OCI-LY7 (cell line): ENCODE measurements around the gene GNG10.

- PRO-cap: bidirectional peak, plus-strand start at chr9:109914920, minus-strand start at chr9:109914560
- RAMPAGE, long total RNA: no peak
Measured at GRCh38 chr9:109914410-109914764, 134.4 kb downstream of the PALM2AKAP2 start.

GRCh38 chr9:109922519-109922978 is 142.6 kb downstream of the PALM2AKAP2 start:
- PRO-cap: no peak
- RAMPAGE, long total RNA: no peak

DNA sequence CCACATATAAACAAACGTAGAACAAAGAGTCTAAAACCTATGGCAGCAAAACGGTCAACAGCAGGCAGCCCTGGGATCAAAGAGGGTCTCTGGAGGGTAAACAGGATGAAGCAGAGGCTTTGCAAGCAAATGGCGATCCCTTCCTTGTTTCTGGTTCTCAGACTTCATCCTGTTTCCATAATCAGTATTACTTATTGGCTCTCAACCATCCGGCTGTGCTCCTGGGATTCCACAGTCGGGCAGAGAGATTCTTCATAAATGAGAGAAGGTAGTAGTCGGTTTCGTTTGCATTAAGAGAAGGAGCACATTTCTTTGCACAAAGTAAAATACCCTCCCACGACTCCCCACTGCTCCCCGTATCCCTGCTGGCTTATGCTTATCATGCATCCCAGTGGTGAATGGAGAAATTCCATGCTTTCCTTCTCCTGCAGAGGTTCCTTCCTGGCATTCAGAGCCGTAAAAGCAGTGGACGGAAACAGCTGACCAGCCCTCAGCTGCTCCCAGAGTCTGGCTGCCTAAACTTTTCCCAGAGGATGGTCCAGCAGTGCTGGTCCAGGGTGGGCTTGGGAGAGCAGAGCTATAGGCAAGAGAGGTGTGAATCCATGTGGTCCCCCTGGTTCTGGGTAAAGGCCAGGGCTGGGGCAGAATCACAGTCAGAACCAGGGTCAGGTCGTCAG is 93.2 kb downstream of the C9orf152 start:
- PRO-cap: no peak
- RAMPAGE, long total RNA: no peak

- PRO-cap: no peak
- RAMPAGE, long total RNA: no peak
Measured at GRCh38 chr9:110254359-110254997, 1.8 kb downstream of the TXN start.

DNA sequence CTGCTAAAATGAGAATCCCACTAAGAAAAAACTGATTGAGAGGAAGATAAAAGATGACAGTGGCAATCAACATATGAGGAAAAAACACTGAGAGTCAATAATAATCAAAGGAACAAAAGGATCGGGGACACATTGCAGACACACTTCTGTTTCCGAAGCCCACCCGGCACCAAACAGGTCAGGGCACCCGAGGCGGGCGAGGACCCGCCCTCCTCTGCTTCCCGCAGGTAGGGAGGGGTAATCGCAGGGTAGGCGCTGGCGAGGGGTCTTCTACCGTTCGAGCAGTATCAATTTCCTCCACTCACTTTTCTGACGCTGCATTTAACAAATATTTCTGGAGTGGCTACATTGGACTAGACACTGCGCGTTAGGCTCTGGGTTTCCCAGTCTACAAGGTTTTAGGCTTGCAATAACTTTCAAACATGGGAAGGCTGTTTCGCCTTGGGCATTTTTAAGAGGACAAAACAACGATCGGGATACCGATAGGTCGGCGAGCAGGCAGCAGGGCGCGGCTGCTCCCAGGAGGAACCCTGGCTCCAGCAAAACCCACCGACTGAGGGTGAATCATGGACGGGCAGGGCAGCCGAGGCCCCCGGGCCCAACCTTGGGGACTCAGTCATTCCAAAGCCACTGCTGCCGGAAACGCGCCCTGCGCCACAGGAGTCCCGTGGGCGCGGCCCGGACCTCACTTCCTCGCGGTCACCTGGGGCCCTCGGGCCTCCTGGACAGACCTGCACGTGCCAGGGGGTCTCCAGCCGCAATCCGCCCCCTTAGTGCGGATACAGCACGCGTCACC is 1.1 kb downstream of the TXN start:
- PRO-cap: unidirectional peak, plus-strand start at position 688 of the sequence
- RAMPAGE, long total RNA: no peak

- PRO-cap: no peak
- RAMPAGE, long total RNA: no peak
Measured at GRCh38 chr9:110443444-110443960, 105.8 kb upstream of the TXNDC8 start.

GRCh38 chr9:110968329-110969045 is 69.8 kb downstream of the LPAR1 start:
- PRO-cap: no peak
- RAMPAGE, long total RNA: no peak

DNA sequence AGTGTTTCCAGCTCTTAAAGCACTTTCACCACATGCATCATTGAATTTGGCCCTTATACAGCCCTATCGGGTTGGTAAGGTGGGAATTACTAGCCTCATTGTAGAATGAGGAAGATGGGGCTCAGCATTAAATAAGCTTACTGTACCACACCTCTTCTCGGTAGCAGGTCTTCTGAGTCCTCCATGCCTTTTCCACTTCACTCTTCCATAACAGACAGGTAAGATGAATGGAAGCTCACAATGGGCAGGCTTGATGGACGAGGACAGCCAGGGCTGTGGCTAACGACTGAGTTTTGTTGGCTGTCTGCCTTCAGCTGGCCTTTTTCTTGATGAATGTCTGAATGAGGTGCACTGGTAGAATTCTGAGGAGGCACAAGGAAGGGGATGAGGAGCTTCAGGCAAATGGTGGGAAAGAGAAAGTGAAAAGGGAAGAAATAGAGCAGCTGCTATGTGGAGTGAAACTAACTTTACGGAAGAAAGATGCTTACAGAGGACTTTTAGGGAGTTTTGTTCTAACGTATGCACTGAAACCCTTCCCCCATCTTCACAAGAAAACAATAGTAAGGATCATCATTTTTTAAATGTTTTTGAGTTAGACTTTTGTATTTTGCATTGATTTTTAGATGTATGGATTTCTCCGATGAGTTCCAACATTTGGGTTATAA is 45.4 kb downstream of the OR2K2 start:
- PRO-cap: no peak
- RAMPAGE, long total RNA: no peak

DNA sequence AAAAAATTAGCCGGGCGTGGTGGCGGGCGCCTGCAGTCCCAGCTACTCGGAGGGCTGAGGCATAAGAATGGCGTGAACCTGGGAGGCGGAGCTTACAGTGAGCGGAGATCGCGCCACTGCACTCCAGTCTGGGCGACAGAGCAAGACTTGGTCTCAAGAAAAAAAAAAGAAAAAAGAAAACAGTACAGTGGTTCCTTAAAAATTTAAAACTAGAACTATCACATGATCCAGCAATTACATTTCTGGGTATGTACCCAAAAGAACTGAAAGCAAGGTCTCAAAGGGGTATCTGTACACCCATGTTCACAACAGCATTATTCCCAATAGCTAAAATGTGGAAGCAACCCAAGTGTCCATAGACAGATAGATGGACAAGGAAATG is 2.8 kb downstream of the ECPAS start:
- PRO-cap: no peak
- RAMPAGE, long total RNA: no peak

DNA sequence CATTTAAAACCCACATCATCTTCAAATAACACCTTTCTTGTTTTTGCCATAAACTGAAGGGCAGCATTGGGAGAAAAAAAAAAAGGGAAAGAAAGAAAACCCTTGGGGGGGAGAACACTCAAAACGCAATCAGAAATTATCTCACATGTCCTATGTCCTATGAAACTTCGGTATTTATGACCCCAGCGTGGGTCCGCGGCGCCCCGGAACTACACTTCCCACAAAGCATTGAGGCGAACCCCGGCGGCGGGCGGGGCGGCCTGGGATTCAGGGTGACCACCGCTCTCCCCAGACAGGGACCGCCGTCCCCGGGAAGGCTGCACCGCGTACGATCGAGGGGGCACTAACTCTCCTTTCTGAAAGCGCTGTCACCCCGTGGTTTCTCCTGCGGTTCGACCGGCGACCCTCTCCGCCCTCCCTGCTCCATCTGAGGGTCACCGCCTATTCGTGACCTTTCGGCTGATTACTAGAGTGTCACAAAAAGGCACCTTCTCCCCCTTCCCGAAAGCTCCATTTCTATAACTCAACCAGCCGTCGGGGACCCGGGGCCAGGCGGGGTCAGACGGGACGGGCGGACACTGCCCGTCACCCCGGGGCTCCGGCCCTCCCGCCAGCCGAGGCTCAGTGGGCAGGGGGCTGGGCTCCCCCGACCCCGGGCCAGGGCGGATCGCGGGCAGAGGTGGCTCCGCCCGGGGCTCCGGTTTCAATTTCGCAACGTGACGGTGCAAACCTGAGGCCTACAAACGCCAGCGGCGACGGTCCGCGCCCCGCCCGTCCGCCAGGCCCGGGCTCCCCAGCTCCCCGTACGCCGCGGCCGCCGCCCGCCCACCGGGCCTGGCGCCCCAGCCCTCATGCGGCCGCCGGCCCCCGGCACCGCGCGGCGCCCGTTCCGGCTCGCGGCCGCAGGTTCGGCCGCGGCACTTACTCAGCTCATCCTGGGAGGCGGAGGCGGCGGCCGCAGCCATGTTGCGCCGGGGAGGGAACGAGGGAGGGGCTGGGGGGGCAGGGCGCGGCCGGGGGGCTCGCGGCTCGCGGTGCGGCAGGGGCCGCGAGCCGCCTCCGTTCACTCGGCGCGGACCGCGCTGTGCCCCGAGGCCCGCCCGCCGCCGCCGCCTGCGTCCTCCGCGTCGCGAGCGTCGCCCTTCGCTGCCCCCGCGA is 1.2 kb downstream of the ECPAS start:
- PRO-cap: bidirectional peak, plus-strand start at position 295 of the sequence, minus-strand start at position 178 of the sequence; bidirectional peak, plus-strand start at position 742 of the sequence, minus-strand start at position 616 of the sequence; bidirectional peak, plus-strand start at position 1,005 of the sequence, minus-strand start at position 937 of the sequence
- RAMPAGE, long total RNA: no peak

DNA sequence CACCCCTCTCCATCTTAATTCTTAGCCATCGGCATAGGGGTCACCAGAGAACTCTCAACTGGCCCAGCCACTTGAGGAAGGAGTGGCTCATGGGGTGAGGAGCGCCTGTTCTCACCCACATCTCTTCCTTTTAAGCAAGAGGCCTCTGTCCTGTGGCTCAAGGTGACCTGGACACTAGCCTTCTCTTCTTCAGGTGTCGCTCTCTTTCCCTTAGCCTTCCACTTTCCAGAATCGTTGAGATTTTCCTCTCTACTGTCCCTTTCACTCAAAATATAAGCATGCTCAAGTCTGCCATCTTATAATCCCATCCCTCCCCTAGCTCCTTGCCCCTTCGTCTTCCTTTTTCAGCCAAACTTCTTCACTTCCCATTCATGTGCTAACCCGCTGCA is 13.2 kb downstream of the PTGR1 start:
- PRO-cap: no peak
- RAMPAGE, long total RNA: no peak

- PRO-cap: no peak
- RAMPAGE, long total RNA: no peak
Measured at GRCh38 chr9:111610656-111611275, 11.3 kb upstream of the PTGR1 start.

DNA sequence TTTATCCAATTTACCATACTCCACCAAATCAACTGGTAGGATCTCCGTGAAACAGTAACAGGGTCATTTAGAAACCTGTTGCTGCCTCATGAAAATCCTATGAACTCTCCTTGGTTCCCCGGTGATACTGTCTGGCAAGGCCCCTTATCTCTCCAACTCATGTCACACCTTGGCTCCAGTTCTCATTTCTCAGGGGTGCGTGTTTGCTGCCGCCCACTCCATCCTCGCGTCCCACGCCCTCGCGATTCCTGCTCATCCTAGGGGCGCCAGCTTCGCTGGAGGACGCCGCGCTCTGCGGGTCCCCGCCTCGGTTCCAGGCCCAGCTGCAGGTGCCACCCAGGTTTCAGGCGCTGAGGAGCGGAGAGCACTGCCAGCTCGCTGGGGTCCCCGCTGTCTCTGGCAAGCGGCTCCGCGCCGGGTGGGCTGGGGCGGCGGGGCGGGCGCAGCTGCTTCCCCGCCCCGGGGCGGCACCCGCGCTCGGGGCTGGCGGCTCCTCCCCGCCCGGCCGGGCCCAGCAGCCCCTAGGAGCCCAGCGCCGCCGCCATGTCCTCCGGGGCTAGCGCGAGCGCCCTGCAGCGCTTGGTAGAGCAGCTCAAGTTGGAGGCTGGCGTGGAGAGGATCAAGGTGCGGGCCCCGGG is at the start of gene GNG10:
TSS of gene GNG10 (plus strand) at position 514 of the 638 bp plus-strand sequence.
- PRO-cap: bidirectional peak, plus-strand start at position 514 of the sequence, minus-strand start at position 398 of the sequence
- RAMPAGE, long total RNA: start-site peak on the plus strand centred at position 526 of the sequence, 47 bp wide, 371 and 61 reads in 2 replicates

DNA sequence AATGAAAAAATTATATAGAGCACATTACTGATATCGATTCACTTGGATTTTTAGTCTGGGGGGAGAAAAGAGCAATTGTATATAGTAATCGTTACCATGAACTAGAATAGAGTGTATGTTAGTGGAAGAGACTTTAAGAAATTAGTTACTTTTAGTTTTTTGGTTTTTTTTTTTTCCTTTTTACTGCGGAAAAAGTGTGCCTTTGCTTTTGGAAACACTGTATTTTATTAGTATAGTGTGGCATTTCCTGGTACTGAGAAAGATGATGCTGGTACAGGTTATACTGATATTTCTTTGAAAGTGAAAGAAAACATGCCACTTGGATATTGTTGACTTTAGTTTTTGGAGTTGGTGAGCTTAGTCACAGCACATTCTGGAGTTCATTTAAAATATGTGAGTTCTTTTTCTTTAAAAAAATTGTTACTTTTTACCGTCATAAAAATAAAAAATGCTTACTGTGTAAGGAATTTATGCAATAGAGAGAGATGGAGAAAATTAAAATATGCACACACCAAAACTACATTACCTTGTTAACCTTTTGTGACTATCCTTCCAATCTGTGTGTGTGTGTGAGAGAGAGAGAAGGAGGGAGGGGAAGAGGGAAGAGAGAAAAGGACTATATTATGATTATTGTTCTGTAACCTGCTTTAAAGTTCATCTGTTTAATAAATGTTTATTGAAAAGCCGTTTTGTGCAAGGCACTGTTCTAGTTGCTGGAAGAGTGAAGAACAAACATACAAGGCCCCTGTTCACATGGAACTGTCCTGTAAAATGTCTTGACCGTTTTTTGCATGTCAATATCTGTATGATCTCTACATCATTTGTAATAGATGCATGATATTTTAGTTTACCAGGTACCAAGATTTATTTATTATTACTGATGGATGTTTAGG is 1.9 kb downstream of the UGCG start:
- PRO-cap: no peak
- RAMPAGE, long total RNA: no peak

- PRO-cap: no peak
- RAMPAGE, long total RNA: no peak
Measured at GRCh38 chr9:111899971-111900418, 3.4 kb downstream of the UGCG start.

DNA sequence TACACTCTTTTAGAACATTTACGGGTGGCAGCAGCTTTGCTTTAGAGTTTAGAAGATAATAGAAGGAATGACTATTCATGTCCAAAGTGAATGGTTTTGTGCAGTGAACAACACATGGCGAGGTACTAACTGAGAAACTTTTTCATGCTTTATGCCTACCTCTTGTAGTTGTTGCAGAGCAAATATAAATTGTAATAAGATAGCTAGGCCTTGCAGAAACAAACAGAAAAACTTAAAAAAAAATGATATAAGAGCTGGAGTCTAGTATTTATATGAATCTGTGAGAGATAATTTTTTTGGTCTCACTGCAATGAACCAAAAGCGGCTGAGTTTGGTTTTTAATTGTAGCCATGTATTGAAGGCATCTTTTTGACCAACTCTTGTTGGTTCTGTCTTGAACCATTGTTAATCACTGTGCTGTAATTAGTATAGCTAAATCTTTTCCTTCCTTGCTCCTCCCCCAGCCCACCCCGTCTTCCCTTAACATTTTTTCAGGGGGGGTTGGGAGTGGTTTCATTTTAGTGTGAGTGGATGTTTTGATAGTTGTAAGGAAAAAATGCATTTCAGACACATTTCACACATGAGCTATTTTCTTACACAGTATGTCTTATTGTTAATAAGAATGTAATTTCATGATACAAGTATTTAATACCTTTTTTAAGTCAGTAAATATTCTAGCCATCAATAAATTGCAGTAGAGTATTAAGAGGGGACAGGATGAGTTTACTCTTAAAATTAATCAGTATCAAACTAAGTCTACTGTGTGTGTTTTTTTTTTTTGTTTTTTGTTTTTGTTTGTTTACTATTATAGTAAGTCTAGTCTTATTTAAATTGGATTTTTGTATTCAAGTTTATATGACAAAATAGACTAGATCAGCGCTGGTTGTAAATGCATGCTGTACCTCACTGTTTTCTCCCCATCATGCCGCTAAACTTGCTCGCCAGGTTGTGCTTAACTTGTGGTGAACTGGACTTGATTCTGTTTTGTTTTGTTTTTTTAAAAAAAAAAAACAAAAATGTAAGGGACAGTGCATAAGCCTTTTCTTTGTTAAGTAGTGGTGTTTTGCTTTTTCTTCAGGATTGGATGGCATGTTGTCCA is 37.1 kb downstream of the UGCG start:
- PRO-cap: no peak
- RAMPAGE, long total RNA: no peak

GRCh38 chr9:111935523-111936687 is 39.3 kb downstream of the UGCG start:
- PRO-cap: no peak
- RAMPAGE, long total RNA: no peak

DNA sequence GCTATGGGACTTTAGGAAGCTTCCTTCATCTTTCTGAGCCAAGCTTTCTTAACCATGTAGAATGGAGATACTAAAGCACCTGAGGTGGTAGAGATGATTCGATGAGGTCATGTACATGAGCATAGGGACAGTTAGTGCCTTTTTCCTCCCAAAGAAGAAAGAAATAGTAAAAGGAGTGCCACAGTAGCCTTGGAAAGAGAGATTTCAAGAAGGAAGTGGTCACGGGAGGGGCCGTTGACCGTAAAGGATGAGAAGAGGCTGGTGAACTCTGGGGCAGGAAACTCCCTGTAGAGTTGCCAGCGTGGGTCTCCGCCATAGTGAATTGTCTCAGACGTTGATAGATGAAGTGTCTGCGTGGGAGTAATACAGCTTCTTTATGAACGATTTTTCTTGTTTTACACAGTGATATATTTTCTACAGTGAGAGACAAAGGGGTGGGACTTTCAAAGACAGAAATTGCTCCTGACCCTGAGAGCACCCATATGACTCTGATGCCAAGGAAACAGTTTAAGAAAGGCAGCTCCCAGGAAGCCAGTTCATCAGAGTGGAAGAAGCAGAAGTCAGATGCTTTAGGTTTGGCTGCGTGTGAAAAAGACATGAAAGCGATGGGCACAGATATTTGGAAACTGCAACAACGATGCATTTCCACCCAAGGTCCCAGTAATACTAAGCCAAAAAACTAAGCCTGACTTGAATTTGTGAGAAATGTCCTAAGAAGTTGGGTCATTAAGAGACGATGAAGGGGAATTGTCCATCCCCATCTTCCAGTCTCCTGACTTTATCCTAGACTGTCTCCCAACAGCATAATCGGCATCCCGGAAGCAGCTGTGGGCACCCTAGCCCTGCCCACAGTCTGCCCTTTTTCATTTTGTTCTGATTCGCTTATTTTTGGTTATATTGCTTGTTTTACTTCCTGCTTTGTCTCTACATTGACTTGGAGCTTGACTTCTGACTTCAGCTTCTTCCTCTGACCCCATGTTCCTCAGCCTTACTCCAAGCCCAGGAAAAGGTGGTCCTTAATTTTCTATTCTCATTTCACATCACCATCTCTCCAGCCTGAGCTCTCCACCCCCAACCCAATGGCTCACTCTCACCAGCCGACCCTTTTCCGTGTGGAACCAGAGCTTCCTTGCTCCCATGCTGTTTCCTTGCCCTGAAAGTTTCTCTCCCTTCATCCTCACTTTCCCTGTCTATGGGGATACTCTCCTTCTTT is 41.5 kb downstream of the UGCG start:
- PRO-cap: no peak
- RAMPAGE, long total RNA: no peak

GRCh38 chr9:112002450-112002901 is 105.9 kb downstream of the UGCG start:
- PRO-cap: no peak
- RAMPAGE, long total RNA: no peak

GRCh38 chr9:112033169-112034308 is 136.9 kb downstream of the UGCG start:
- PRO-cap: no peak
- RAMPAGE, long total RNA: no peak